AG08470 (cell line): ENCODE measurements around a stretch of chr22.

- RRBS = no CpG with 5 or more reads among the region's 28 CpGs
These were observed 13.2 kb downstream of the TTC38 start for GRCh38 chr22:46280571-46281761.

GRCh38 chr22:46295957-46296182 lies 800 bp upstream of the GTSE1 start:
- RRBS = no CpG with 5 or more reads among the region's 10 CpGs

DNA sequence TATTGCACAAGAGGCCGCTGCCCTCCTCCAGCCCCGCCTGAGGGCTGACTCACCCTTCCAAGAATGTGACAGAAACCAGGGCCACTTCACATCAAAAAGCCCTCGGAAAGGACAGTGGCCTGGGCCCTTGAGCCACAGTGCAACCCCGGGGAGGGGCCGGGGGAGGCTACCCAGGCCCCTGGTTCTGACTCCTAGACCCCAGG lies 42.2 kb downstream of the TRMU start:
- RRBS = no CpG with 5 or more reads among the region's 5 CpGs

GRCh38 chr22:46379068-46379372 lies 43.5 kb downstream of the TRMU start:
- RRBS = no CpG with 5 or more reads among the region's 11 CpGs

DNA sequence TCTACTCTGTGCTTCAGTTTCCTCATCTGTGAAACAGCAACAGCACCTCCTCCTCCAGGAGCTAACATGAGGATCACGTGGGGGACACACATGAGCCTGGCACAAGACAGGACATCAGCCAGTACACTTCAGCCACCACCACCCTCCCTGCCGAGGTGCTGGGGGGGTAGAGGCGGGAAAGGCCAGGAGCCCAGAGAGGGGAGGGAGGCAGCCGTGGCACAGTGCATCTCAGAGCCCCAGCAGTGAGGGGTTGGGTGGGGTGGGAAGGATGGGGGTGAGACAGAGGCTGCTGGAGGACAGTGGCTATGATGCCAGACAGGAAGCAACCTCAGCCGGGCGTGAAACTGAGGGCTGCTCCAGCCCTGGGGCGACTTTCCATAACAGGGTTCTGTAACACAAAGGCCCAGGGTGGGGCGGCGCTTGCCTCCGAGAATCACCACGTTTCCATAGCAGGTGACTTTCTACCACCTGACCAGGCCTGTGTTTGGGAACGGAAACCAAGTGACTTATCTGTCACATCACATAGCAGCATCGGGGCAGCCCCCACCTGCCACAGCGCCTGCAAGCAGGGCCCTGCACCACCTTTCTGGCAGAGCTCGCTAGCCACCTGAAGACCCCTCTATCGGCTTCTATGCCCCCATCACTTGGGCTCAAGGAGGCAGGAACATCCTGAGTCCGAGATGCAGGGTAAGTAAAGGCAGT lies 85.7 kb downstream of the TRMU start:
- RRBS = no CpG with 5 or more reads among the region's 17 CpGs

DNA sequence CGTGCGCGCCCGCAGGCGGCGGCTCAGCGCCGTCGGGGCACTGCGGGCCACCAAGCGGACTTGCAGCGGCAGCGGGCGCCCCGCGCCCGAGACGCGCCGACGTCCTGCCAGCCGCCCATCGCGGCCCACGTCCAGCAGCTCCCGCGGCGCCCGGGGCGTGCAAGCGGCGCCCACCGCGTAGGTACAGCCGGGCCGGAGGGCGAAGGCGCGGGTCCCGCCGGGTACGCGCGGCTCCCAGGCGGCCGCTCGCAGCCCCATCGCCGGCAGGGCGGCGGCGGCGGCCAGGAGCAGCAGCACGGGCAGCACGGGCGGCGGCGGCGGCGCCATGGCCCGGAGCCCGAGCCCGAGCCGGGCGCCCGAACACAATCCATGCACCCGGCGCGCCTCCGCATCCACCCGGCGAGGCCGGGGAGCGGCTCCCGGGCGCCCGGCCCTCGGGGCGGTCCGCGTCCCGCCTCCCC lies 546 bp downstream of the CELSR1 start:
- RRBS = 3% methylated on average over 27 of the region's 82 CpGs

DNA sequence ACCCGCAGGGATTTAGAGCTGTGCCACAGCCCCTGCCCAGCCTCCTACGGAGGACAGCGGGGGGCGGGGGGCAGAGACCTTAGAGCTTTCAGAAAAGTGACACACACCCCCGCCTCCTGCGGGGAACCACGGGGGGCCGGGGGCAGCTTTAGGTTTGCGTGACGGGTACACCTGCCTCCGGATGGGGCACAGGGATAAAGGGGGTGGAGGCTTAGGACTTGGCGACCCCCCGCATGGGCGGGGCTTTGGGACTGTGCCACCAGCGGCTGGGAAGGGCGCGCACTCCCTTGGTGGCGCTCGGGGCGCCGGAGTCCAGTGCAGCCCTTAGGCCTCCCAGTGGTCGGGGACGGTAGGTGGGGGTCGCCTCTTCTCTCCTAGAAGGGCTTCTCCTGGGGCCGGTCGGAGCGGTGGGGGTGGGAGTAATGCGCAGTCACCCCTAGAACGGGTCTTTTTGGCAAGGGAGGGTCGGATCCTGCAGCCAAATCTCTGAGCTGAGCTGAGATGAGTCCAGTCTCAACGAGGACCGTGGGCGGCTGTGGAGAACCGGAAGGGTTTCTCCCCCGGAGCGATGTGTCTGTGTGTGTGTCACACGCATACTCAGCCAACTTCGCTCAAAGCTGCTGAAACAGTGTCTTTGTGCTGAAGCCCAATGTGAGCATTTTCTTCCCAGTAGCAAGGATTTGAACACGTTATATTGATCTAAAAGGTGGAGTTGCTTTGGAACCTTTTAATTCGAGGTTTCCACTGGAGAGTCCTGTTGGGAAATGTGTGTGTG lies 1.2 kb upstream of the CELSR1 start:
- RRBS = no CpG with 5 or more reads among the region's 40 CpGs

DNA sequence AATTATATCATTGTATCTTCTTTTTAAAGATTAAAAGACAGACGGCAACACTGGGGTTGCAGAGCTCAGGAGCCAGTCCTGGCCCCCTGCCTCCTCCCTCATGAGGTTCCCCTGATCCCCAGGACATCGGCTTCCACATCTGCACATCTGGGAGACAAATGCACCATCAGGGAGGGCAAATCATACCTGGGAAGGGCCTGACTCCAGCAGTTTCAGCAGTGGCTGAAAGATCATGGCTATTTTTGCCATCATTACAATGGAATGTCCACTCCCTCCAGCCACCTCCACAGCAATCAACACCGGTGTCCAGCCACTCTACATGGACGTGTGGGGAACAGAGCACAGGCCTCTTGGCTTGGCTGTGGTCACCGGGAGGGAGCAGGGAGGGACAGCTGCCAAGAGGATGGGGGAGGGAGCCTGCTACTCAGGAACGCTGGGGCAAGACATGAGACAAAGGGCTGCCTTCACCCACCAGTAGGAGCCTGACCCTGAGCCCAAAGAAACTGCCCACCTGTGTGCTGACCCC lies 9.3 kb upstream of the CELSR1 start:
- RRBS = 9% methylated on average over 3 of the region's 6 CpGs

- RRBS = 12% methylated on average over 4 of the region's 14 CpGs
These were observed 40.3 kb upstream of the CELSR1 start for GRCh38 chr22:46577691-46578068.

DNA sequence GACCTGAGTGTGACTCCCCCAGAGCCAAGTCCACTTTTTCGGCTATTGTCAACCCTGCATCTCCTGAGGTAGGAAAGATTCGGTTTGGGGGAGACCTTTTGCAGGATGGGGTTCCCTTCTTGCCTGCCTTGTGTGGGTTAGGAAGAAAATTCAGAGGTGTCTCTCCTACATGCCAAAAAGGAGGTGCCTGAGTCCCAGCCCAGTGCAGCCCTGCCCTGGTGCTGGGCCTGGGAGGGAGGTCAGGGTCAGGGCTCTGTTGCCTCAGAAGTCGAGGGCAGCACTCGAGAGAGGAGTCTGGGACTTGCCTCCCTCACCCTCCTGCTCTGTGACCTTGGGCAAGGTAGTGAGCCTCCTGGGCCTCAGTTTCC lies 40.6 kb upstream of the CELSR1 start:
- RRBS = no CpG with 5 or more reads among the region's 4 CpGs

DNA sequence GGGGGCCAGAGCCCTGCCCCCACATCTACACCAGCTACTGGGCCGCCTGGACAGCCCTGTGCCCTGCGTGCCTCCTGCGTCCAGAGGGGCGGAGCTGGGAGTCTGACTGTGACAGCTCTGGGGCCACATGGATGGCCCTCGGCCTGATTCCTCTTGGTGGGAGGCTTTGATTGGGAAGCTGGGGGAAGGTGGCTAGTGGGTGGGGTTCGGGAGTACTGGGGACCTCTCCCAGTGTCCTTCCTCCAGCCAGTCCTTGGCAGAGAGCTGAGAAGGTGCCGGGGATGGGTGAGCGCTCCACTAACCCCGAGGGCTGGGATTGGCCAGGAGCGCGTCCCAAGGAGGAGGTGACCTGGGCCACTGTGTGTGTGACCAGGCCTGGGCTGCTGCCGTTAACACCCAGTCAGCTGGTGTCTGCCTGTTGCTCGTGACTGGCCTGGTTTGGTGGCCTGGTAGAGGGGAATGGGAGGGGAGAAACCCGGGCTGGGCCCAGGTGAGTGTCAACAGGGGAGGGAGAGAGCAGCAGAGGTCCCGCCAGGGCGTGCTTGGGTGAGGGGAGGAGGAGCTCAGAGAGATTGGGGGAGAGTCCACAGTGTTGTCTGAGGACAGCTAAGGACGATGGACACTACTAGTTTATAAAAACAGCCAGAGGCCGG lies 29.9 kb upstream of the GRAMD4 start:
- RRBS = no CpG with 5 or more reads among the region's 18 CpGs

DNA sequence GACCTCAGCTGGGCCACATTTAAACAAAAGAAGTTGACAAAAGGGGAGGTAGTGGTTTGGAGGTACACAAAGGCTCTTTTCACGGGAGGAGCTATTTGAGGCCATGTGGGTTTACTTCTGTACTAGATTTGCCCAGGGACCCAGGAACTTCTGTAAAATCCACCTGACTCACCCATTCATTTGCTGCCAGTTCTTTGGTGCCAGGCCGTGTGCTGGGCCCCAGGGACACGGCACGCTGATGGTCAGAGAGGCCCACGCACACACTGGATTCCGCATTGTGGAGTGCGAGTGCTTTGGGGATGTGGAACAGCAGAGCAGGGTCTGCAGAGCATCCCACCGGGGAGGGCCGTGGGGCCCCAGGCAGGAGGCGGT lies 10.8 kb upstream of the GRAMD4 start:
- RRBS = no CpG with 5 or more reads among the region's 10 CpGs

DNA sequence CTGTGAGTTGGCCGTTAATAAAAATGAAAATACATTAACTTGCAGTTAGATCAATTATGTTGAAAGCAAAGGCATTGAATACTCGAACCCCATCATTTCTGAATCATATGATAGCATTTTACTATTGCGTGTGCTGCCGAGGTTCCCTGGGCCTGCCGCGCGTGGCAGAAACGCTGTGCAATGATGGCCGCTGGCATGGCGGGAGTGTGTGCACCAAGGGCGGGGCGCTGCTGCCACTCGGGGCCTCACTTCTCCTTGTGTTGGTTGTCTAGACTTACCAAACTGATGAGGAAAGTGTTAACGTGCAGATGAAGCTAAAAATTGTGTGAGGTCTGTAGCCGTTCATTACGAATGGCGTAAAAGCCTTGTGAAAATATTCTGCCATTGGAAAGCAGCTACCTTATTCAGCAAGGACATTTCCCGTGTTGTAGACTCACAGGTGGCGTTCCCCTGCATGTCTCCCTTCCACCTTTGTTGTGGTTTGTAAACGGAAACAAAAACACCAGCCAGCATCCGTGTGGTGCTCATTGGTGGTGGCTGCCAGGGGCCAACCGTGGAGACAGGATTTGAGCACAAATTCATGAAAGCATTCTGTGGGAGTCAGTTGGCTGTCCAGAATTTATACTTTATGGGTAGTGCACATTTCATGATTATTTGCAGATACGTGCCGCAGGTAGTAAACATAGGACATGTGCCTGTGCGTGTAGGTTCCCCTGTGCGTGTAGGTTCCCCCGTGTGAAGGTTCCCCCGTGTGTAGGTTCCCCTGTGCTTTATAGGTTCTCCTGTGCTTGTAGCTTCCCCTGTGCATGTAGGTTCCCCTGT lies 5.9 kb upstream of the GRAMD4 start:
- RRBS = no CpG with 5 or more reads among the region's 28 CpGs

- RRBS = no CpG with 5 or more reads among the region's 30 CpGs
These were observed 5.8 kb downstream of the GRAMD4 start for GRCh38 chr22:46625830-46626513.

DNA sequence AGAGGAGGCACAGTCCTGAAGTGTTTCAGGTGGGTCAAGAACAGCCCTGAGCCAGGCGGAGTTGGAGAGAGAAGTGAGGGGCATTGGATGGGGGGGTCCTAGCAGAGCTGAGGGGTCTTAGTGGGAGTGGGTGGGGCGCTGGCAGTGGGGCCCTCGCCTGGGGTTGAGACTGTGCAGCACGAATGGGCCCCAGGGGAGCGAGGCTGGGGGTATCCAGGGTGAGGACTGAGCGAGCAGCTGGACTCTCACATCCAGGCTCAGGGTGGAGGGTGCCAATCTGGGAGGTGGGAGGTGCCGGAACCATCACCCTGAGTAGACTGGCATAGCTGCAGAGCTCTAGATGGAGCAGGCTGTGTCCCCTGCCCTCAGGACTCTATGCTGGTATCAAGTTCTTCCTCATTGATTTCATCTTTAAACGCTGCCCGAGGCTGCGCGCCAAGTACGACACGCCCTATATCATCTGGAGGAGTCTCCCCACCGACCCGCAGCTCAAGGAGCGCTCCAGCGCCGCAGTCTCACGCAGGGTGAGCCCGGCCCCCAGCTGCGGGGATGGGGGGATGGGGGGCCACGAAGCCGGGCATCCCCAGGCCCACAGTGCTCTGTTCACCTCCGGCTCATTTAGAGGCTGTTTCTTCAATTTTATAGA lies 52.4 kb downstream of the GRAMD4 start:
- RRBS = 11% methylated on average over 4 of the region's 24 CpGs

DNA sequence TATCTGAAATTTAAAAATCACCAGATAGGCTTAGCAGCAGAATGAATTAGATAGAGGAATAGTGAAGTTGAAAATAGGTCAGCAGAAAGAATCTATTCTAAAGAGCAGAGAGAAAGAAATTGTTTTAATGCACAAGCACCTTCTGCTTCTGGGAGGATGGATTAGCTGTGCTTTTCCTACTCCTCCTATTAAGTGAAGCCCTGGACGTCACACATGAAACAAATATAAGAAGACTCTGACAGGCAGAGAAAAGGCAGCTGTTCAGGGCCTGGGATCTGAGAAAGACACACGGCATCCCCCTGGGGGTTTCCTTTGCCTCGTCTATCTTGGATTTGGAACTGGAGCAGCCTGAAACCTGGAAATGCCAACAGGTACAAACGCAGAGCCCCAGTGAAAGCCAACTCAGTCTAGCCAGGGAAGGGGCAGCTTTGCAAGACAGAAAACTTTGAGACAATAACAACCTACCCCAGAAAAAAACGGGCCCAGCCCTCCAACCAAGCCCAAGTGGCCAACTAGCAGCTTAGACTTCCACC lies 7.5 kb downstream of the CERK start:
- RRBS = no CpG with 5 or more reads among the region's 5 CpGs

DNA sequence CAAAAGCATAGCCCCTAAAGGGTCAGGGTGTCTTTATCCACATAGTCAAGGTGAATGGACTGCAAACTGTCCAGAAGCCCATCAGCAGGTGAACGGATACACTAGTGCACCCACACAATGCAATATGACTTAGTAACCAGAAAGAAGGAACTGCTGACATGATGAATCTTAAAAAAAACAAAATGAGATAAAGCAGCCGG lies 4.0 kb downstream of the CERK start:
- RRBS = no CpG with 5 or more reads among the region's 2 CpGs

- RRBS = no CpG with 5 or more reads among the region's 5 CpGs
These were observed 4.8 kb upstream of the CERK start for GRCh38 chr22:46742817-46743286.

DNA sequence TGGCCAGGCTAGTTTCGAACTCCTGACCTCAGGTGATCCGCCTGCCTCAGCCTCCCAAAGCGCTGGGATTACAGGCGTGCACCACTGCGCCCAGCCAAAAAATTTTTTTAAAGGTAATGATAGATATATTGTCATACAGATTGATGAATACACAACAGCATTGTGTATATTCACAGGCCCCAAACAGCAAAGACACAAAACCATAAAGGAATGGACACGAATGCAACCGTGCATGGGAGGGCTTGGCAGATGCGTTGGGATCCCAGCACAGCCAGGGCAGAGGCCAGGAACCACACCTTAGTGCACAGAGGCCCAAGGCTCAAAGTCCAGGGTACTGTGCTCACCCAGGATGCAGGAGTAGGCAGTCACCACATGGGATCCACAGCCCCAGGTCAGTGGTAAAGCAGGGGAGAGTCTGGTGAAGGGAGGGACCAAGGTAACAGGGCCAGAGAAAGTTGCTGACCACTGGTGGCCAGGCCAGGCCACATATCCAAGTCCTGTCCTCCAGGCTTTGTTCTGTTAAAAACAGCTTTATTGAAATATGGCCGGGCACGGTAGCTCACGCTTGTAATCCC lies 6.4 kb upstream of the CERK start:
- RRBS = no CpG with 5 or more reads among the region's 11 CpGs

- RRBS = no CpG with 5 or more reads among the region's 1 CpG
These were observed 4.4 kb upstream of the TBC1D22A start for GRCh38 chr22:46757996-46758490.